ENCODE measurements around a stretch of chr11.

GRCh38 chr11:134797766-134798154, 385.7 kb upstream of the B3GAT1 start:
- RRBS: no CpG with 5 or more reads among the region's 13 CpGs